Ureter (tissue), 1 donor: ENCODE measurements around the gene UBE4A.

- PRO-cap = bidirectional peak, plus-strand start at chr11:118359610, minus-strand start at chr11:118359467
Observed at GRCh38 chr11:118359061-118359815, at the start of gene UBE4A. TSS of gene UBE4A (plus strand) at chr11:118359600.

- PRO-cap = no peak
Observed at GRCh38 chr11:118434988-118435834, 1.1 kb upstream of the KMT2A start.

DNA sequence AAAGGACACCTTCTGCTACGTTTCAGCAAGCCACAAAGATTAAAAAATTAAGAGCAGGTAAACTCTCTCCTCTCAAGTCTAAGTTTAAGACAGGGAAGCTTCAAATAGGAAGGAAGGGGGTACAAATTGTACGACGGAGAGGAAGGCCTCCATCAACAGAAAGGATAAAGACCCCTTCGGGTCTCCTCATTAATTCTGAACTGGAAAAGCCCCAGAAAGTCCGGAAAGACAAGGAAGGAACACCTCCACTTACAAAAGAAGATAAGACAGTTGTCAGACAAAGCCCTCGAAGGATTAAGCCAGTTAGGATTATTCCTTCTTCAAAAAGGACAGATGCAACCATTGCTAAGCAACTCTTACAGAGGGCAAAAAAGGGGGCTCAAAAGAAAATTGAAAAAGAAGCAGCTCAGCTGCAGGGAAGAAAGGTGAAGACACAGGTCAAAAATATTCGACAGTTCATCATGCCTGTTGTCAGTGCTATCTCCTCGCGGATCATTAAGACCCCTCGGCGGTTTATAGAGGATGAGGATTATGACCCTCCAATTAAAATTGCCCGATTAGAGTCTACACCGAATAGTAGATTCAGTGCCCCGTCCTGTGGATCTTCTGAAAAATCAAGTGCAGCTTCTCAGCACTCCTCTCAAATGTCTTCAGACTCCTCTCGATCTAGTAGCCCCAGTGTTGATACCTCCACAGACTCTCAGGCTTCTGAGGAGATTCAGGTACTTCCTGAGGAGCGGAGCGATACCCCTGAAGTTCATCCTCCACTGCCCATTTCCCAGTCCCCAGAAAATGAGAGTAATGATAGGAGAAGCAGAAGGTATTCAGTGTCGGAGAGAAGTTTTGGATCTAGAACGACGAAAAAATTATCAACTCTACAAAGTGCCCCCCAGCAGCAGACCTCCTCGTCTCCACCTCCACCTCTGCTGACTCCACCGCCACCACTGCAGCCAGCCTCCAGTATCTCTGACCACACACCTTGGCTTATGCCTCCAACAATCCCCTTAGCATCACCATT lies 35.9 kb downstream of the KMT2A start:
- PRO-cap = no peak

GRCh38 chr11:118530008-118530813 lies 781 bp upstream of the TMEM25 start:
- PRO-cap = no peak

GRCh38 chr11:118543829-118544515 lies 13.0 kb downstream of the TMEM25 start:
- PRO-cap = no peak

DNA sequence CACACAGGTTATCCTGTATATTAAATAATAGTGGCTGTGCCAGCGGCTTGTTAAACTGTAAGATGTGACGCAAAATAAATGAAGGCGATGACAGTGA lies 220 bp upstream of the ARCN1 start:
- PRO-cap = no peak

DNA sequence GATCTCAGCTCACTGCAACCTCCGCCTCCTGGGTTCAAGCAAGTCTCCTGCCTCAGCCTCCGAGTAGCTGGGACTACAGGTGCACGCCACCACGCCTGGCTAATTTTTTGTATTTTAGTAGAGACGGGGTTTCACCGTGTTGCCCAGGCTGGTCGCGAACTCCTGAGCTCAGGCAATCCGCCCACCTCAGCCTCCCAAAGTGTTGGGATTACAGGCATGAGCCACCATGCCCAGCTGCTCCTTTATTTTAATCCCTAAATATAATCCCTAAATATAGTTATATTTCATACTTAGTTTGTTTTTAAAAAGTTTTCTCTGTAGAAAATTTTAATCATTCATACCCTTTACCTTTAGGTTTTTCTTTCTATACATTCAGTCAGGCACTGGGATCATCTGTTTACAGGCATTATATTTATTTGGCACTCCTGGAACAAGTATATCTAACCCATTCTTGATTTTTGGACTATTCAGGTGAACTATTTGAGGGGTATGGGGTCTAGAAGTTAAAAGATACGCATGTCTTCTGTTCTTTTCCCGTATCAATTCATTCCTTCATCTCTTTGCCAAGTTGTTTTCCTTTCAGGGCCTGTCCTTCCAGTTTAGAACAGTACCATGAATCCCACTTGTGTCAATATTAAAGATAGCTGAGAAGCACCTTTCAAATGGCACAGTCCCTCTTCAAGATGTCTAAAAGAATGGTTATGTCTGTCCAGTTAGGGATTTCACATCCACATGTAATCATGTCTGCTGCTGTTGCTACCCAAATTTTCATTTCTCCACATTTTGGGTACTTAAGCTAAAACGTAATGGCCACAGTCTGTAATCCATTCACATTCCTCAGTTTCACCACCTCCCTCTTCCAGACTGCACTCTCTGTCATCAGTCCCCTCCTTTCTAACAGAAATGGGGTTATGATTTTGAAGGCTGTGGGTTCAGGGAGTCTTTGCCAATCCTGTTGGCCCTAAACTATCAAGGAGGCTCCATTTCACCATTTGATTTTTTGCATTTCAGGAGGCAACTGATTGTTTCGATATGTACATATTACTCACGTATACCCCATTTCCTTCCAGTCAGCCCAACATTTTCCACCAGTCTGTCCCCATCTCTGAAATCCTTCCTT lies 5.9 kb upstream of the PHLDB1 start:
- PRO-cap = no peak

GRCh38 chr11:118605362-118605917 lies 2.0 kb upstream of the PHLDB1 start:
- PRO-cap = no peak

DNA sequence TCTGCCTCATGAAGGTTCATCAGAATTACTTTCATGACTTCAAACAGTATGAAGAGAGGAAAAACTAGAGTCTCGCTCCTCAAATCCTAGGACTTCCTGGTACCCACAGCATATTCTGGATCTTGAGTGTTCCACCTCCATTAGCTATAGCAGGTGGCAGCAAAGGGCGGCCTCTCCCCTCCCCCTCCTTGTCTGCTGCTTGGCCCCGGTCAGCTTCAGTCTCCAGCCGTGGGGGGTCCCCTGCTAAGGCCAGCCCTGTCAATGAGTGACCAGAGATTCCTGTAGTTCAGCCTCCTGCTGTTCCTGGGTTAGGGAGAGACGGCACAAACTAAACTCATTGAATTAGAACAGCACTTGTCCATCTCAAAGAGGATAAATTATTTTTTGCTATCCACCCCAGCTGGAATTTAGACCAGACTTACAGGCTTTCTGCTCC lies 1.3 kb upstream of the PHLDB1 start:
- PRO-cap = no peak

GRCh38 chr11:118608307-118609289 lies 1.2 kb downstream of the PHLDB1 start:
- PRO-cap = bidirectional peak, plus-strand start at chr11:118608424, minus-strand start at chr11:118608423; bidirectional peak, plus-strand start at chr11:118608772, minus-strand start at chr11:118608560

DNA sequence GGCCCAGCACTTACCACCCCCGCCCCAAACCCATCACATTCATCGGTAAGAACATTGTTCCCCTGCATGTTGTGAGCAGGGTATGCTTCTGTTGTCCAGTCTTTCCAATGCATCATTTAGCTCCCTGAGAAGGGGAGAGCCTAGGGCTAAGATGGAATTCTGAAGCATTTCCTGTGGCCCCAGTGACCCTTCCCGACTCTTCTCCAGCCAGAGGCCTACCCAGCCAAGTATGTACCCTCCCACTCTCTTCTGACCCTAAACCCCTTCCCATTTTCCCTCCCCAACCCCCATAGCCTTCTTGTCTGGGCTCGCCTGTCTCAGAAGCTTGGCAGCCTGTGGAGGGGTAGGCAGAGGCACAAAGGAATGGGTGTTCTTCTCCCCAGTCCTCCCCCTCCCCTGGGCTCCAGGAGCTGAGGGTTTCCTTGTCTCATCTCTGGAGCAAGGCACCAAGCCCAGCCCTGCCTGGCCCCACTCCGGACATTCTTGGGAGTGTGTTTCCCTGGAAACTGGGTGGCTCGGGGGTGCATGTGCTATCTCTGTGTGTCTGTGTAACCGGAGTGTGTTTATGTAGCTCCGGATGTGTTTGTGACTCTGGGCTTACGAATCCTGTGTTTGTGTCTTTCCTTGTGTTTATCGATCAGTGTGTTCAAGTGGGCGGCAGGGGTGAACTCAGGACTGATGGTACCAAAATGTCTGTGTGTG lies 10.7 kb downstream of the PHLDB1 start:
- PRO-cap = no peak

DNA sequence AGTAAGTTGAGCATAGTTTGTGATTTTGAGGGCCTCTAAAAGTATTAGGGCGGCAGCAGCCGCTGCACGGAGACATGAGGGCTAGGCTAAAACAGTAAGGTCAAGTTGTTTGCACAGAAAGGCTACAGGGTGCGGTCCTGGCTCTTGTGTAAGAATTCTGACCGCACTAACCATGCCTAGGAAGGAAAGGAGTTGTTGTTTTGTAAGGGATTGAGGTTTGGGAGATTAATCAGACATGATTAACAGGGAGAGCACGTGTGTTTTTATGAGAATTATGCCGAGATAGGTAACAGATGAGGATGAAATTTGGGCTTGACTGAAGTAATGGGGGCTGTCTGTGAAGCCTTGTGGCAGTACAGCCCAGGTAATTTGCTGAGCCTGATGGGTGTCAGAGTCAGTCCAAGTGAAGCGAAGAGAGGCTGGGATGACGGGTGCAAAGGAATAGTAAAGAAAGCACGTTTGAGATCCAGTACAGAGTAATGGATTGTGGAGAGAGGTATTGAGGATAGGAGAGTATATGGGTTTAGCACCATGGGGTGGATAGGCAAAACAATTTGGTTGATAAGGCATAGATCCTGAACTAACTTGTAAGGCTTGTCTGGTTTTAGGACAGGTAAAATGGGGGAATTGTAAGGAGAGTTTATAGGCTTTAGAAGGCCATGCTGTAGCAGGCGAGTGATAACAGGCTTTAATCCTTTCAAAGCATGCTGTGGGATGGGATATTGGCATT lies 39.7 kb upstream of the TREH start:
- PRO-cap = no peak

DNA sequence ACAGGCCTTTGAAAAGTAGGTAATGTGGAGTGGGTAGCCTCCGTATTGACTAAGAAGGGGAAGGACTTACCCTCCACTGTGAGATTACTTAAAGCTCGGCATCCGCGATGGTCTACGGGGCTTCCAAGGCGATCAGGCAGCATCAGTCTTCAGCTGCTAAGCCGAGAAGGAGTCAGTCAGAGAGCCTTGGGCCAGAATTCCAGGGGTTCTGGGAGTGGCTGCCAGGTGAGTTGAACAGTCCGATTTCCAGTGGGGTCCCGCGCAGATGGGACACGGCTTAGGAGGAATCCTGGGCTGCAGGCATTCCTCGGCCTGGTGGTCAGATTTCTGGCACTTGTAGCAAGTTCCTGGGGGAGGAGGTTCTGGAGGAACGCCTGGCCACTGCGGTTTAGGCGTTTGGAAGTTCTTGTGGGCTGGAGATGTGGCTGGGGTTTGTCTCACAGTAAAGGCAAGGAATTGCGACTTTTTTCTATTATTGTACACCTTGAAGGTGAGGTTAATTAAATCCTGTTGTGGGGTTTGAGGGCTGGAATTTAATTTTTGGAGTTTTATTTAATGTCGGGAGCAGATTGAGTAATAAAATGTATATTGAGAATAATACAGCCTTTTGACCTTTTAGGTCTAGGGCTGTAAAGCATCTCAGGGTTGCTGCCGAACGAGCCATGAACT lies 40.8 kb upstream of the TREH start:
- PRO-cap = no peak

DNA sequence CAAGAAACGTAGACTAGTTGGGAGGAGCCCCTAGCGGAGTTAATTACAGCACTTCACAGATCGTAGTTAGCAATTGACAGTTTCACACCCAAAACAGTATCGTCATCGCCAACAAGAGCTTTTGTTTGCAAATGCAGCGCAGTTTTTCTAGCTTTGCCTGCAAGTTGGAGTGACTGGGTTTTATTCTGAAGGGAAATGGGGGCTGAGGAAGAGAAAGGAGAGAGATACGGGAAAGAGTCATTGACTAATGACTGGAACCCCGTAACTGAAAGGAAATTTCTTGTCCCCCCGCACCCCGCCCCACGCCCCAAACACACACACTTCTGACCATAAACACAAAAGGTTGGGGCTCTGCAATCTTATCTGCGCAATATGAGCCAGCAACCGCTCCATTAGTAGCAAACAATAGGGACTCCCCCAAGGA lies 999 bp downstream of the DDX6 start:
- PRO-cap = no peak

DNA sequence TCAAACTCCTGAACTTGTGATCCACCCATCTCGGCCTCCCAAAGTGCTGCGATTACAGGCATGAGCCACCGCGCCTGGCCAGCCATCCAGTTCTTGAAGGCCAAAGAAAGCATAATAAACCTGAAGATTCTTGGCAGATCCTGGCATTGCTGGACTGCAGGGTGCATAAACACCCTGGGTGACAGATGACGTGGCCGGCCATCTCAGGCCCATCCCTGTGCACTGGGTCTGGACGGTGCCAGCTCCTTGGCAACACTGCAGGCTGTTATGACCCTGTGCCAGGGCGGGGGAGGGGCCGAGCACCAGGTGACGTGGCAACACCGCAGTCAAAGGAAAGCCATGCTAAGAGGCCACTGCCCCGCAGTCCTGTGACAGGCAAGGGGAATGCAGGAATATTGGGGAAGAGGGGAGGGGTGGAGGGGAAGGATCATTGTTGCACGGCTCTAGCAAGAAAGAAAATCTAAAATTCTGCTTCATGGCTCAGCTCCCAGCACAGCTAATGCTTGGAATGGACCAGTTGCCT lies 29.4 kb upstream of the DDX6 start:
- PRO-cap = no peak

DNA sequence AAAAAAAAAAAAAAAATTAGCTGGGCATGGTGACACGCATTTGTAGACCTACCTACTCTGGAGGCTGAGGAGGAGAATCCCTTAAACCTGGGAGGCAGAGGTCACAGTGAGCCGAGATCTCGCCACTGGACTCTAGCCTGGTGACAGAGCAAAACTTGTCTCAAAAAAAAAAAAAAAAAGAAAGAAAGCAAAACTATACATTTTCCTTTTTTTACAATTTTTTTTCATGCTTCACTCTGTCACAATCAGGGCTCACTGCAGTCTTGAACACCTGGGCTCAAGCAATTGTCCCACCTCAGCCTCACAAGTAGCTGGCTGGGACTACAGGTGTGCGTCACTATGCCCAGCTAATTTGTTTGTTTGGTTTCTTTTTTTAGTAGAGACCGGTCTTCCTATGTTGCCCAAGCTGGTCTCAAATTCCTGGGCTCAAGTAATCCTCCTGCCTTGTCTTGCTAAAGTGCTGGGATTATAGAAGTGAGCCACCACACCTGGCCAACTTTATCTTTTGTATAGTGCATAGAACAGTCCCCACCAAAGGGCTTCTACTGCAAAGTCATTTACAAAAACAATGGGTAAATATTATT lies 15.1 kb upstream of the CXCR5 start:
- PRO-cap = no peak

DNA sequence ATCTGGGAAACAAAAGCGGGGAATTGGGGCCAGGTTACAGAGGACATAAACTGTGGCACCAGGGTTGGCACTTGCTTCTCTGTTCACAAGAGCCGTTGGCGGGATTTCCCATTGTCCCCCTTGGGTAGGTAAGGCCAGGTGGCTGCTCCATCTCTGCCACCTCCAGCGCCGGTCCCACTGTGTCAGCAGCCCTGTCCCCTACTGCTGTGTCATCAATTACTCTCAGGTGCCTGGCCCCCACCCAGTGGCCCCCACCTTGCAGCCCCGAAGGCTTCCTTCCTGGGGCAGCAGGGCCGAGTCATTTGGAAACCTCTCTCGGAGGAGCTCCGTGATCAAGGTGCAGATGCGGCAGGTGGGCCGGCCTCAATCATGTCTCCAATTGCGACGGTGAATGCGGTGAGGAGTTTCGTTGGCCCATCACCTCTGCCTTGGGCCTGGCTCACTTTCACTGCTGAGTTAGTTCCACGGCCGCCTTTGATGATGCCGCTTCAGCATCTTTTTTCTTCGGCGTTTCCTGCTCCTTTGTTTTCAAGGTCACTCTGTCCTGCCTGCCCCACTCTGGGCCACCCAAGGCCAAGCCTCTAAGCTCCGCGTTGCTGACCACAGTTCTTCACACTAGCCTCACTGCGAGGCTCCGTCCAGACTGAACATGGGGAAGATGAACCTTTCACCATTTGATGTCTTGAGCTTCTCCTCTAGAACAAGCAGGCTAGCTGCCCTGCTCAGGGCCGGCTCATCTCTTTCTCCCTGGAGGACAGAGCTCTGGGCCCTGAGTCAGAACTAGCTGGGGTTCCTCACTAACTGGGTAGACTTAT lies 11.2 kb upstream of the CXCR5 start:
- PRO-cap = no peak

DNA sequence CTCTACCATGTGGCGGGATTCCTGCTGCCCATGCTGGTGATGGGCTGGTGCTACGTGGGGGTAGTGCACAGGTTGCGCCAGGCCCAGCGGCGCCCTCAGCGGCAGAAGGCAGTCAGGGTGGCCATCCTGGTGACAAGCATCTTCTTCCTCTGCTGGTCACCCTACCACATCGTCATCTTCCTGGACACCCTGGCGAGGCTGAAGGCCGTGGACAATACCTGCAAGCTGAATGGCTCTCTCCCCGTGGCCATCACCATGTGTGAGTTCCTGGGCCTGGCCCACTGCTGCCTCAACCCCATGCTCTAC lies 10.5 kb downstream of the CXCR5 start:
- PRO-cap = no peak

- PRO-cap = no peak
Observed at GRCh38 chr11:118906234-118906667, 19.5 kb downstream of the BCL9L start.

- PRO-cap = unidirectional peak, plus-strand start at chr11:118918776
Observed at GRCh38 chr11:118918092-118918850, 7.5 kb downstream of the BCL9L start.